Measurements from ENCODE around the gene RBFA.

DNA sequence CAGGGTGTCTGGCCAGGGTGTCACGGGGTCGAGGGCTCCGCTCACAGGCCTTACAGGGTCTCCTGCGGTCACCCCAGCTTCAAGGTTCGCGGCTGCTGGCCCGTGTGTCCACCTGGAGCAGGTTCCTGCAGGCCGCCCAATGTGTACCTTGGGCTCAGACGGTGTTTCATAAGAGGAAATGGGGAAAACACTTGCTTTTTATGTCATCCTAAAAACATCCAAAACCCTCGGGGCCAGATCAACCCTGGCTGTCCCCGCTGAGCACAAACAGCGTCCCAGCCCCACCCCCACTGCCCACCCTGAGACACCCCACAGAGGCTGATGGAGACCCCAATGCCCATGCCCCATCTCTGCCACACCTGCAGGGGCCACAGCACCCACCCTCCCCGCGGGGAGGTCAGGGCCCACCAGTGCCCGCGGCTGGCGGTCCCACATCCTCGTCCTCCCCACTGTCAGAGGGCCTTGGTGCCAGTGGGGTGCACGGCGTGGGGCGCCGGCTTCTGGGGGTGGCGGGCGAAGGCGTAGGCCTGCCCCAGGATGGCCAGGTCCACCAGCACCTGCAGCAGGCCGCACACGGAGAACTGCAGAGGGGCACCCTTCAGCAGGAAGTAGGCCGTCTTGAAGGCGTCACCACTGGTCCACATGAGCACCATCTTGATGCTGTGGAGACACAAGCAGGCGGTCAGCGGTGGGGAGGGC is 47.8 kb downstream of the SLC66A2 start:
- PRO-cap, result no peak

DNA sequence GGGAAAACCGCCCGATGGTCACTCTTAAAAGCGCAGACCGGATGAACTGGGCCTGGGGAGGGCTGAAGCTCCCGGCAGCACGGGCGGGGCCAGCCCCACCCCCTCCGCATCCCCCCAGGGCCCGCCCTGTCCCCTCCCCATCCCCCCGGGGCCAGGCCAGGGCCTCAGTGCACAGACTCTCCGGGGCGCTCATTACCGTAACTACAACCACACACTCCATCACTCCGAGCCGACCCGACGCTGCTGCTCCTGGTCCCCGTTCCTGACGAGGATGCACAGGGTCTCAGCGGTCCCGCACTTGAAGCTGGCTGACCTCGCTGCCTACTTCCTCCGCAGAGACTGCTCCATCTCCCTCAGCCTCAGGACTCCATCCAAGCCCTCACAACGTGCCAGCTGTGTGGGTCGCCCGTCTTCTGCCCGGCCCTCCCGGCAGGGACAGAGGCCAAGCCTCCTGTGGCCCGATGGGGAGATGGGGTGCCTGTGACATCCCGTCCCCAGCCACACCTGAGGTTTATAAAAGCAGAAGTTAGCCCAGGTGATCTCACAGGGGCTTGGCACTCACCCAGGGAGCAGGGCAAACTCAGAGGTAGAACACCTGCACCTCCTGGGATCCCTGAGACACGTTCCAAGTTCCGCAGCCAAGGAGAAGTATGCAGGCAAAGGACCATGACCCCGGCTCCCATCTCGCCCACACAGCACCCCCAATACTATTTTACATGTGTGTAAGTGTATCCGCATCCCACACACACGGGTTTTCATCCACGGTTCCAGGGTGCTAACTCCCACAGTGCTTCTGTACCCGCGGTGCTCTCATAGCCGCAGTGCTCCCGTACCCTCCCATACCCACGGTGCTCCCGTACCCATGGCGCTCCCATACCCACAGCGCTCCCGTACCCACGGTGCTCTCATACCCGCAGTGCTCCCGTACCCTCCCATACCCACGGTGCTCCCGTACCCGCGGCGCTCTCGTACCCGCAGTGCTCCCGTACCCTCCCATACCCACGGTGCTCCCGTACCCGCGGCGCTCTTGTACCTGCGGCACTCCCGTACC is 35.9 kb downstream of the SLC66A2 start:
- PRO-cap, result no peak

GRCh38 chr18:79917889-79918474 is 33.5 kb downstream of the SLC66A2 start:
- PRO-cap, result no peak

DNA sequence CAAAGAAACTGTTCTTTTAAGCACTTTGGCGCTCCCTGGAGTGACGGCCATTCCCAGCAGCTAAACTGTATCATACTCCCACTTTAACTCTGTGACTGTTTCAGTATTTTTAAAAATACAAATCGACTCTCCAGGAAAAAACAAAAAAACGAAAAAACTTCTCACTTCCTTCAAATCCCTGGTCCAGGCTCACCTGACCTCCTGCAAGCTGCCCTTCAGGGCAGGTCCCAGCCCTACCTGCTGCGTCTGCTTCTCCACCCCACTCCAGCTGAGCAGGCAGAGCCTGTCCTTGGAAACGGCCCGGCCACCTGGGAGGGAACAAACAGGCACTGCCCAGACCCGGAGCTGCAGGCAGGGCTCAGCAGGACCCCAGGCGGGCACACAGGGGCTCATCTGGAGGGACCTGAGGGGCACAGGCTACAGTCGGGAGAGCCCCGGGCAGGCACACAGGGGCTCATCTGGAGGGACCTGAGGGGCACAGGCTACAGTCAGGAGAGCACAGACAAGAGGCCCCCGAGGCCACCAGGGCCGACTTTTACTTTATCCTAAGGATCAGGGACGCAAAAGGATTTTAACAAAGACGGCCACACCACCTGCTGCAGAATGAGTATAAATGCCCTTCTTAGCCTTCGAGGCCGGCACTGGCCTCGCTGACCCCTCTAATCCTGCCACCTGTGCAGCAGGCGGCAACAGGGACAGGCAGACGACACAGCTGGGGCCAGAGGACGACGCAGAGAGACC is 24.4 kb downstream of the SLC66A2 start:
- PRO-cap, result no peak

DNA sequence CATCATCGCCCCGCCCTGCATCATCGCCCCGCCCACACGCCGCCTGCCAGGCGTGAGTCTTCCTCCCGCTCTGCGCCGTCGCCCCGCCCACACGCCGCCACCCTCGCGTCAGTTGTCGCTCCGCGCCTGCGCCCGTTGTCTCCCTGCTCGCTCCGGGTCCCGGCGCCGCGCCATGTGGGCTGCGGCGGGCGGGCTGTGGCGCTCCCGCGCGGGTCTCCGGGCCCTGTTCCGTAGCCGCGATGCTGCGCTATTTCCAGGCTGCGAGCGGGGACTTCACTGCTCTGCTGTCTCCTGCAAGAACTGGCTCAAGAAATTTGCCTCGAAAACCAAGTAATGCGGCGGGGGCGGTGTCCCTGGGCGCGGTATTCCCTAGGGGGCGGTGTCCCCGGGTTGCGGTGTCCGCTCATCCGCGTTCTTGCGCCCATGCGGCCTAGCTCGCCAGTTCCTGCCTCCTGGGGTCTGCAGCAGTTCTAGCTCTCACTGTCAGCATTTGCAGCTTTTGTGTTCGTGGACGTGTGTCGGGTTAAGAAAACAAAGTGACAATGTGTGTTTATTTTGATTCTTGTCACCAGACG is at the start of gene RBFA:
Gene RBFA, plus strand, starts transcription at position 111 of the 575 bp plus-strand sequence.
- PRO-cap, result bidirectional peak, plus-strand start at position 138 of the sequence, minus-strand start outside the sequence; bidirectional peak, plus-strand start at position 406 of the sequence, minus-strand start at position 302 of the sequence

- PRO-cap, result no peak
Observed at GRCh38 chr18:80118966-80120245, 10.3 kb downstream of the ADNP2 start.

GRCh38 chr18:80135810-80136898 is 27.1 kb downstream of the ADNP2 start:
- PRO-cap, result no peak

- PRO-cap, result no peak
Observed at GRCh38 chr18:80210120-80210580, 37.2 kb downstream of the PARD6G start.

Measured in rectum (tissue), 1 donor.